Left lung (tissue), 1 donor: ENCODE measurements around the gene EHHADH.

DNA sequence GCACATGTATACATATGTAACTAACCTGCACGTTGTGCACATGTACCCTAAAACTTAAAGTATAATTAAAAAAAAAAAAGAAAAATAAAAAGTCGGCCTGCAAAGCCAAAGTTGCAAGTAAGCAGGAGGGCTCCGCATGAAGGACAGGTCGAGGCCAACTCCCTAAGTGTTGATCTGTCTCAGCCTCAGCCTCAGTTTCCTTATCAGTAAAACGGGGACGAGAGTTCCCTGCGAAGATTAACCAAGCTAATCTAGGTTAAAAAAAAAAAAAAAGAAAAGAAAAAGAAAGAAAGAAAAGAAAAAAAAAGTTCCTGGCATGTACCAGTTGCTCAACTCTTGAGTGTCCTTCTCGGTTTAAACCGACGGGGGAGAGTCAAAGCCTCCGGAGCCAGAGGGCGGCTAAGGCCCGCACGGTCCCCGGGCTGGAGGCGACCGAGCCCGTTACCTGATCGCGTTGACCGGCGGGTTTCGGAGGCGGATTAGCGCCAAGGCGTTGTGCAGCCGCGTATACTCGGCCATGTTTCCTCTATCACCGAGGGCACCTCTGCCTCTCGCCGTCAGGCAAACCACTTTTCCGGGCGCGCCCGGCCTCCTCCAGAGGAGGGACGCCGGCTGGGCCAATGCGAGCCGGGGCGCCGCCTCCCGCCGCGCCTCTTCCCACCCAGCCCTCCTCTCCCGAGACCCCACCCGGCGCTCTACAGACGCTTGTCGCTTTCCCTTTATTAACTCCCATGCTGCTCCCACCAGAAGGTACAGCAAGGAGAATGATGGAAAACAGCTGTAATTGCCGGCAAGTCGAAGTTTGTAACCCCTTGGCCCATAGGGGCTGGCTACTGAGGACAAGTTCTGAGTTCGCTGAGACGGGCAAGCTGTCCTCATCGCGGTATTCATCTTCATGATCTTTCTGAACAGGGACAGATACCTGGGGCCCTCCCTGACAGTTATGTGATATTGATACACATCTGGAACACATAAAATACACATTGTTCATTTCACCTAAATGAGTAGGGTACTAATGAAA is at the start of gene EHHADH:
Gene EHHADH (minus strand): TSS at position 546 of the 1,021 bp plus-strand sequence.
- PRO-cap = unidirectional peak, plus-strand start at position 376 of the sequence; bidirectional peak, plus-strand start at position 698 of the sequence, minus-strand start at position 546 of the sequence

GRCh38 chr3:185417417-185417982 is 54.6 kb downstream of the MAP3K13 start:
- PRO-cap = no peak

DNA sequence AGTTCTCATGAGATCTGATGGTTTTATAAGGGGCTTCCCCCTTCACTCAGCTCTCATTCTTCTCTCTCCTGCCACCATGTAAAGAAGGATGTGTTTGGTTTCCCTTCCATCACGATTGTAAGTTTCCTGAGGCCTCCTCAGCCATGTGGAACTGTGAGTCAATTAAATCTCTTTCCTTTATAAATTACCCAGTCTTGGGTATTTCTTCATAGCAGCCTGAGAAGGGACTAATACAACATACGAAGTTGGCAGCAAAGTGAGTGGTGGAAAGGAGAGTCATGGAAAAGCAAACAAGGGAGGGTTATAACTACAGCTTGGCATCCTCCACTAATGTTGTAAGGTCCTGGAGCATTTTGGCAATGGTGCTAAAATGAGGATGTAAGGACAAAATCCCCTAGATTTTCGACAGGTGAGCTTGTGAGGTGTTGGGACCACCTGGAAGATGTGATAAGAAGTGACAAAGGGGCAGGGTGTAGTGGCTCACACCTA is 5.8 kb upstream of the TMEM41A start:
- PRO-cap = no peak

DNA sequence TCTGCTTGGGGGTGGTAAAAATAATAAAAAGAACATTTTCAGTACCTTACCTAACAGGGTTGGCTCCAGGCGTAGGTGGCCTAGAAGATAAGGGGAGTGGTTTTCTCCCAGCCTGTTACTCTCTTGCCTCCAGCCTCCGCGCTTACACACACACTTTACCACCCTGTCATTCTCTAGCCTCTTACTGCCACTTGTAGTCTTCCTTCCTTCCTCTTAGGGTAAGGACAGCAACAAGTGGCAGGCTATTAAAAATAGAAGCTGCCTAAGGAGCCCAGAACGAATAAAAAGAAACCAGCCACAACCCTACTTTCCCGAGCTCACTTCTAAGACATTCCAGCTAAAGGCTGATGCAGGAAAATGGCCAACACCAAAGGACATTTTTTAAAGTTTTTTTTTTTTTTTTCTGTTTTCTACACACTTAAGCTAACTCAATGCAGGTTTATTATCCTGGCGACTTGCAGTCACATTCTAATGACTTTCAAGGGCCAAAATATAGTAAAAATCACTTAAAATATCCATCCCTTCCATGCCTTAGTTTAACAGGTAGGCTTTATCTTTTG is 9.7 kb upstream of the LIPH start:
- PRO-cap = bidirectional peak, plus-strand start at position 118 of the sequence, minus-strand start at position 117 of the sequence

- PRO-cap = no peak
Measured at GRCh38 chr3:185606215-185606710, 20.2 kb downstream of the SENP2 start.

- PRO-cap = no peak
Measured at GRCh38 chr3:185649337-185649950, 63.3 kb downstream of the SENP2 start.

GRCh38 chr3:185701605-185702453 is 115.7 kb downstream of the SENP2 start:
- PRO-cap = no peak

DNA sequence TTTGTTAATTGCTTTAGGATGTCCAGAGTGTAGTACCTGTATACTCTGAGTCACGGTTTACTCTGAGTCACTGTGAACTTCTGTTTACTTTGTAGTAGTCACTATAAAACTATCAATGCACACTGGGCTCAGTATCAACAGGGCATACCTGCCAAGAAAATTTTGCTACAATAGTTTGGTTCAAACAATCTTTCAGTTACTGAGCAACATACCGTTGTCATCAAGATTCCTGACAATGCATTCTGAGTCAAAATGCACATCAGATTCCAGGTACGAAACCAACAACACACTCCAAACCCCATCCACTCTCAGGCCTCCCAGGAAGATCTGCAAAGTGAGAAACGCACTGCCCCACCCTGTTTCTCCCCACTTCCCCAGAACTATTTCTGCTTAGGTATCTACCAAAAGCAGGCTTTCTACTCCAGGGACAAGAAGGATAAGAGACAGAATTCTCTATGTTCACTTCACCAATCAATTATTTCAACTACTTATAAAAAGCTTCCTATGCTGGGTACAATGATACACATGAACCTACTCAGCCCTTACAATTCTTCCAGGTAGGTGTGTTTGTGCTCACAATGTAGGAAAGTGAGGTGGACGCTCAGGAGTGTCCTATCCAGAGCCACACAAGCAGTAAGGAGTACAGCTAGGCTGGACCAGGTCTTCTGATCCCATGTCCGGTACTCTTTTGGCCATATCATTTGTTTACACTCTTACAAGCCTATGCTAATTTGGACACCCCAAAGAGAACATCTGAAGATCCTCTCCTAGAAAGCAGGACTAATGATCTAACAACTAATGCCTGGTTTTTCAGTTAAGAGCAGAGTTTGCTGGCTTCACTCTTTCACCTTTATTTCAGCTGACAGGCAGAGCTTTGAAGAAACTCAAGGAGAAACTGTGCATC is 27.9 kb downstream of the IGF2BP2 start:
- PRO-cap = no peak

DNA sequence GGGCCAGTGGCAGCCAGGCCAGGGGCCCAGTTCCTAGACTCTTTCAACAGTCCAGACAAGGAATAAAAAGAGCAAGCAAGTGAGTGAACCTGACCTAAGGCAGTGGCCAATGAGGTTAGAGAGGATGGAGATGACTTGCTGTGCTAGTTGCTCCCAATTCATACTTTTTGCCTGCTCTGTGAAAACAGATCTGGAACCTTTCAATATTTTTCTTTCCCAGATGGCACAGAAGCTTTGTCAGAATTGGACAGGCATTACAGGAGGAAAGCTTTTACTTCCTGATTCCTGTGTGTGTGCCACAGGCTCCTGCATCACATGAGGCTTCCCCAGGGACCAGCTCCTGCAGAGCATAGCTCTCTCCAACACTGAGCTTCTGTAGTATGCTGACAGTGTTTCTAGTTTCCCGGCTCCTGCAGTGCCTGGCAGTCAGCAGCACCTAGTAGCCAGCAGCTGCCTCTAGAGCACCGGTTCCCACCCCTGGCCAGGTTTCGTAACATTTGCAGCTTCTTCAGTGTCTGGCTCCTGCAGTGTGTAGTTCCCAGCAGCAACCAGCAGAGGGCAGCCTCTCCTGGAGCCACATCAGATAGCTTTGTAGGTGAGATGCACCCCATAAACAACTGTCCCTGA is 5.4 kb upstream of the TRA2B start:
- PRO-cap = no peak

- PRO-cap = no peak
Measured at GRCh38 chr3:185973840-185974212, 36.0 kb upstream of the TRA2B start.

- PRO-cap = no peak
Measured at GRCh38 chr3:186210031-186210830, 101.3 kb upstream of the ETV5 start.

- PRO-cap = unidirectional peak, minus-strand start at chr3:186414144
Measured at GRCh38 chr3:186413562-186414652, 51.9 kb upstream of the DGKG start.

DNA sequence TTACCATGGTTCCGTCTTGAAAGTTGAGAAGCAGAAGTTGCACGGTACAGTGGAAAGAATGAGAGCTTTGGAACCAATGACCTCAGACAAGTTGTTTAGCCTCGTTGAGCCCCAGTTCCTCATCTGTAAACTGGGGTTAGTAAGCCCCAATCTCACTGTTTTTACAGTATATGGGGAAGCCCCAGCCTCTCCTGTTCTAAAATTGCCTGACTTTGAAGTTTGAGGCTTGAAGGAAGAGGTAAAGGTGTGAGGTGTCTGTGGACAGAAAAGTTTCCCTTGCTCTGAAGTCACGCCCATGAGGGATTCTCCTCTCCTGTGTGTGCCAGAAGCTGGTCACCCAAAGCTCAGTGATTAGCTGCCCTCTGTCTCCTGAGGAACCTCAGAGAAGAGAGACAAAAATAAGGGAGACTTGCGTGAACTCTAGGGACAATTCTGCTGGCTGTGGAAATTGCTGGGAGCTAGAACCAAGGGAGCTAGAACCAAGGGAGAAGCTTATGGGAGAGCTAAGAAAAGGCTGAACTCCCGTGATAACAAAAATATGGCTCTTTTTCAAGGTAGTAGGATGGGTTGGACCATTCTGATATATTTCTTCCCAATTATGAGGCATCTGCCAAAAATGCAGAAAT is 9.8 kb downstream of the CRYGS start:
- PRO-cap = no peak

DNA sequence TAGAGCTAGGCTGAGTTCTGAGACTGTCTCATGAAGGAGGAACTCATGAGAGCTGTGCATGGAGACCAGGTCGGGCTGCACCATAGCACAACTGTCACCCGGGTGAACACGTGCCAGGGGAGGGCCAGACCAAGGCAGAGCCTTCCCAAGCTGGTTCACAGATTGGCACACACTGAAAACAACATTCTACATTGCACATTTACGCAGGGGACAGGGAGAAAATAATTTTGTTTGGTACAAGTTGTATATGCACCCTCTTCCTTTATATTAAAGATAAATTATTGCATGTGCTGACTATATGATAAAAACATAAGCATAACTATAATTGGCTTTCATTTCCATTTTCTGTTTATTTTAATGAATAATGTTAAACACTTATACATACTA is 17.9 kb upstream of the AHSG start:
- PRO-cap = no peak

GRCh38 chr3:186599538-186599891 is 13.3 kb upstream of the AHSG start:
- PRO-cap = no peak

DNA sequence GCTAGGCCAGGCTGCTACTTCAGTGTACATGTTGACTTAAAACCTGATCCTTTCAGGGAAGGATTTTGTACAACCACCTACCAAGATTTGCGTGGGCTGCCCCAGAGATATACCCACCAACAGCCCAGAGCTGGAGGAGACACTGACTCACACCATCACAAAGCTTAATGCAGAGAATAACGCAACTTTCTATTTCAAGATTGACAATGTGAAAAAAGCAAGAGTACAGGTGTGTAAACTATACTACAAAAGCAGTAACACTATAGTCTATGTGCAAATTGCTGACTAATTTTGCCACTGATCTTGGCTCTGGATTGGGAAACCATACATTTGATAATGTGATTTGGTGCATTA is 15.3 kb downstream of the KNG1 start:
- PRO-cap = no peak

DNA sequence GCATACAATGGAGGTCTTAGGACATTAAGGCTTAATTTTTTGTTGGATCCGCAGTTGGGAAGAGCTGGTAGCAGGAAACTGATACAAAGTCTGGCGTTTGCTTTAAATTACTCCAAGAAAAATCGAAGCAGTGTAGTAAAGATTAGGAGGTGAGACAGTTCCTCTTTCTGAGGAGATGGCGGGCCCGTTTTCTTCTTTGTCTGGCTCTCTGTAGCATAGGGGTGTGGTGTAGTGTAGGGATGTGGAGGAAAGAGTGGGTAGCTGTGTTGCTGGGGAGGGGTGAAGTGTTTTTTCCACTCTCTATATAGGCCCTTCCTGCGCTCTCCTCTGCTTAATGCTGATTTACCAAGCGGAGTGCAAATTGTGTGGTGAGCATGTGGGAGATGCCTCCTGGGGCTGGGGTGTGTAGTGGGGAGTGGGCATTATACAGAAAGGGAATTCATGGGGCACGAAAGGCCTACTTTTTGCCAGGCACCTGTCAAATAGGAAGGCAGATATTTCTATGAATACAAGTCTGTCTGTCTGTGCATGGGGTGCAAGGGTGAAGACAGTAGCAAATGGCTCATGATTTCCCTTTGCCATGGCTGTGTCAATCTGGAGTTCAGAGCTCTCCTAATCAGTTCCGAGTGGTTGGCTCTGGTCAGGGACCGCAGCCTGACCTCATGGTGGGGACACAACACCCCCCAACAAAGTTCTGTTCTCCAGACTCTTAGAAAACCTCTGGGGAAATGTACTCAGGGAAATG is 95.0 kb downstream of the ST6GAL1 start:
- PRO-cap = unidirectional peak, plus-strand start at position 334 of the sequence

- PRO-cap = no peak
Measured at GRCh38 chr3:187289431-187289850, 2.1 kb downstream of the MASP1 start.

GRCh38 chr3:187318770-187319304 is 27.3 kb upstream of the MASP1 start:
- PRO-cap = no peak

DNA sequence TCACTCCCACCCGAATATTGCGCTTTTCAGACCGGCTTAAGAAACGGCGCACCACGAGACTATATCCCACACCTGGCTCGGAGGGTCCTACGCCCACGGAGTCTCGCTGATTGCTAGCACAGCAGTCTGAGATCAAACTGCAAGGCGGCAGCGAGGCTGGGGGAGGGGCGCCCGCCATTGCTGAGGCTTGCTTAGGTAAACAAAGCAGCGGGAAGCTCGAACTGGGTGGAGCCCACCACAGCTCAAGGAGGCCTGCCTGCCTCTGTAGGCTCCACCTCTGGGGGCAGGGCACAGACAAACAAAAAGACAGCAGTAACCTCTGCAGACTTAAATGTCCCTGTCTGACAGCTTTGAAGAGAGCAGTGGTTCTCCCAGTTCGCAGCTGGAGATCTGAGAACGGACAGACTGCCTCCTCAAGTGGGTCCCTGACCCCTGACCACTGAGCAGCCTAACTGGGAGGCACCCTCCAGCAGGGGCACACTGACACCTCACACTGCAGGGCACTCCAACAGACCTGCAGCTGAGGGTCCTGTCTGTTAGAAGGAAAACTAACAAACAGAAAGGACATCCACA is 44.3 kb downstream of the RTP4 start:
- PRO-cap = no peak